Esophagus squamous epithelium (tissue), 4 donors: ENCODE results near the gene DPP6.

DNA sequence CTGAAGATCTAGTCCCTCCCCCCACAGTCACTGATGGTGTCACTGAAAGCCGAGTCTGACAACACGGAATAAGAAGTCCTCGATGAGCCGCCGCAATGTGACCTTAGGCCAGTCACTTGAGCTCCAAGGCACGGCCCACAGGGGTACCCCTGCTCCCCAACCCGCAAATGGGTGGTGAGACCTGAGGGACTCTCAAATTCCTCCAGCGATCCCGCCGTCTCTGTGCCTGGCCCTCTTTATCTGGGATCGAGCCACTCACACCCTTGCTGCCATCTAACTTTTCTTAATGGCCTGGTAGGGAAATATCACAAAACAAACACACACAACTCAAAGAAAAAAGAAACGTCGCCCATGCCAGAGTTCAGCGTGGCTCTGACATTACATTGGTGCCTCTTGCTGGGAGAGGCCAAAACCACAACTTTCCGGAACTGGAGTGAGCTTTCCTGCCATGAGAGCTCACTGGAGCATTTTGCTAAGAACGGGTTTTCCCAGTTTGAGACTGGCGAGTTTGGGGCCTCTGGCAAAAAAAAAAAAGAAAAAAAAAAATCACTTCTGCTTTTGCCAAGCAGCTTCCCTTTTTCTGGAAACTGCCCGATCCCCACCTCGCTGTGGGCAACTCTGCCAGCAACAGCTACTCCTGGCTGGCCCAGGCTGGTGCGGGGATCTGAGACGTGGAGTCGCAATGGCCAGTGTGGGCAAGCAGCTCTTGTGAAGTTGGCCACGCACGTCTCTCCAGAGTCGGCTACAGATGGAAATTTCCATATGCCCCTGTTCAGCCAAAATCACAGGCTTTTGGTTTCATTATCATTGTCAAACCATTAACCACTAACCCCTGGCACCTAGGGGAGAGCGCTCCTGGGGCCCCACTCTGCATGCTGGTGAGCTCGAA, 25.9 kb downstream of the PRKAG2 start:
- PRO-cap = no peak
- RAMPAGE, long total RNA, 4 experiments = no peak in any of the 4 experiments

GRCh38 chr7:151857161-151857789, 19.6 kb downstream of the PRKAG2 start:
- PRO-cap = no peak
- RAMPAGE, long total RNA, 4 experiments = no peak in any of the 4 experiments

DNA sequence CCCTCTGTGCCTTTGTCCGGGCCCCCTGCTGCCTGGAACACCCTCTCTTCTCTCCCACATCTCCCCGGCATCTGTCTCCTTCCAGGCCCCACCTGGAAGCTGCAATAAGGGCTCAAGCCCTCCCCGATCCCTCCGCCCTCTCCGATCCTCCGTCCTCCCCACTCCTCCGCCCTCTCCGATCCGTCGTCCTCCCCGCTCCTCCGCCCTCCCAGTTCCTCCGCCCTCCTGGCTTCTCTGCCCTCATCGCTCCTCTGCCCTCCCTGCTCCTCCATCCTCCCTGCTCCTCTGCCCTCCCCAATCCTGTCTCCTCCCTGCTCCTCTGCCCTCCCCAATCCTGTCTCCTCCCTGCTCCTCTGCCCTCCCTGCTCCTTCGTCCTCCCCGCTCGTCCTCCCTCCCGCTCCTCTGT, 17.5 kb upstream of the PRKAG2 start:
- PRO-cap = no peak
- RAMPAGE, long total RNA, 4 experiments = no peak in any of the 4 experiments

GRCh38 chr7:151896962-151897950, 20.3 kb upstream of the PRKAG2 start:
- PRO-cap = bidirectional peak, plus-strand start at chr7:151897280, minus-strand start at chr7:151897286; unidirectional peak, minus-strand start at chr7:151897333
- RAMPAGE, long total RNA, 4 experiments = no peak in any of the 4 experiments

GRCh38 chr7:152176897-152178077, 151.8 kb downstream of the GALNT11 start:
- PRO-cap = no peak
- RAMPAGE, long total RNA, 4 experiments = no peak in any of the 4 experiments

DNA sequence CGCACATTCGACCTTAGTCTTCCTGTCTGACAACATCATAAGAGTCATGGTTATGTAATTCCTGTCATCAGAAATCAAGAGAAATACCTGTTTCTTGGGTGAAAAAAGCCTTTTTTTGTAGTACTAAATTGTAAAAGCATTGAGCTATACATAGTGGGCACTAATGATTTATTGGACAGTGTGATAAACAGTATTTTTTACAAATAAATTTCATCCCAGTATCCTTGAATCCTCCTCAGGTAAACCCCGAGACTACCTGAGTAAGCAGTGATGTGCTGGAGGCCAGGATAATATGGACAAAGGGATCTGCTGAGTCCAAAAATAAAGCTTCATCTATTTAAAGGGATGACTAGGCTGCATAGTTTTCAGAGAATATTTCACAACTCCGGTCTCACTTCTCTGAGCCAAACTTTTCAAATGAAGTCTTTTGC, 2.4 kb downstream of the ACTR3B start:
- PRO-cap = no peak
- RAMPAGE, long total RNA, 4 experiments = no peak in any of the 4 experiments

DNA sequence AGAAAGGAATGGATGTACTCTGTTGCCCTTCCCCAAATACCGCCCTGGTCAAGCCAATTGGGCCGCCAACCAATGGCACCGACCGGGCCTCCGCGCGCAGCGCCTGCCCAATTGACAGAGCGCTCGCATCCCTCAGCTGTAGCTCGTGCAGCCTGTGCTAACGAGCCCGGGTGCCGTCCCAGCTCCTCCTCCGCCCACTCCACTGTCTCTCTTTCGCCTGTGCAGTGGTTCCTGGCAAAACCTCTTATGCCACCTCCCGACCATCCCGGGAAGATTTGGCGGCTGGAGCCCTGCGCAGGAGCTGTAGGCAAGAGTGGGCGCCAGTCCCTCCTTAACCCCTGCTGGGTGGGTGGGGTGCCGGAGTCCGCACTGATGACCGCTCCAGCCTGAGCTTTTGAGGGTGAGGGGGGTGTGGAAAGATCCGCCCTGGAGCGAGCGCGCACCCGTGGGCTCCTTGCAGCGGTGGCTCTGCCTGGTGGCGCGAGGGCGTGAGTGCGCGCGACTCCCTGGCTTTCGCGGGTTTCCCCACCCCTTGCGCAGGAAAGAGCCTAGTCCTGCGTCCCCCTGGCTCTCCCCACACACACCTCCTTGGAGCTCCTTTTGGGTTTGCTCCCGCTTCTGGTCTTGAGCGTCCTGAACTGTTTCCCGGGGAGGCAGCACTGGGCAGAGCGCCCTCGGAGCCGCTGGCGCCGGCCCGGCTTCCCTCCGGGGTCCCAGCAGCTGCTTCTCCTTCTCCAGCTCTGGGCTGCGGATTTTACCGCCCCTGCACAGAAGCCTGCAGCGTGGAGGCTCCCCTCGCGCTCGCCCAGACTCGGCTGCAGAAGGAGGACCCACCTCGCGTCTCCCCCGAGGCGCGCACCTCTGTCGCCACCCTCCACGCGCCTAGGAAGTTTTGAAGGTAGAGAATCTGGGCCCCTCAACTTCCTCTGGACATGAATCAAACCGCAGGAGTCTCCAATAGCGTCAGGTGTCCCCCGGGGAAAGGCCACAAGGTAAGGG, 303.9 kb upstream of the DPP6 start:
- PRO-cap = no peak
- RAMPAGE, long total RNA, 4 experiments = no peak in any of the 4 experiments

DNA sequence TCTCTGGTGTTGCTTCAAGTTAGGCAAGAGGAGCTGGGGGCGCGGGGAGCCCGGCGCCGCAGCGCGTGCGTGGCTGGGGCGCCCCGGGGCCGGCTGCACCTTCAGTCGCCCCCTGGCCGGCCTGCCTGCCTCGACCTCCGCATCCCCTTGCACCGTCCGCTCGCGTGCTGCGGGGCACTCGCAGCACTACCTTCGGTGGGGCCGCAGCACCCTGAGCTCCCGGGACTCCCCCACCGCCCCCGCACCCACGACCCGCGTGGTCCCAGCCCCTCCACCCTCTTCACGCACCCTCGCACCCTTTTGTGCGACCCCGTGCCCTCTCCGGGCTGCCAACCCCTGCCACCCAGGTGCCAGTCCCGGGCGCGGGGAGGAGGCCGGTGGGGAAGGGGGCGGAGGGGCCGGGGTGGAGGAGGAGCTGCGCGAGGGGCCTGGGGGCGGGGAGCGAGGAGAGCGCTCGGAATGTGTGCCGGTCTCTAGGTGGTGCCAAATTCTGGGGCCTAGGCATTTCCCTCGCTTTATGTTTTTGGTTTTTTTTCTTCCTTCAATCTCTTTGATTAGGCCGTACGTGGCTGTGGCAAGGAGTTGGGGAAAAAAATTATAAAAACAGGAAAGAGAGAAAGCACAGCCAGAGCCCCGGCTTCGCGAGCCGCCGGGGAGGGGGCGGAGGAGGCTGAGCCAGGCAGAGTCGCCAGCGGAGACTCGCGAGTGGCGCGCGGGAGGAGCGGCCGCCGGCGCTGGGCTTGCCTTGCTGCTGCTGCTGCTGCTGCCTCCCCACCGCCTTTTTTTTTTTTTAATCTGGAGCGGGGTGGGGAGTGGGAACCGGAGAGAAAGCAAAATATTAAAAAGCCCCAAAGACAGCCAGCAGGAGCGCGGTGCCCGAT, at the start of gene DPP6:
TSS of gene DPP6 (plus strand) at position 457 of the 881 bp plus-strand sequence.
- PRO-cap = no peak
- RAMPAGE, long total RNA, 4 experiments = no peak in any of the 4 experiments

DNA sequence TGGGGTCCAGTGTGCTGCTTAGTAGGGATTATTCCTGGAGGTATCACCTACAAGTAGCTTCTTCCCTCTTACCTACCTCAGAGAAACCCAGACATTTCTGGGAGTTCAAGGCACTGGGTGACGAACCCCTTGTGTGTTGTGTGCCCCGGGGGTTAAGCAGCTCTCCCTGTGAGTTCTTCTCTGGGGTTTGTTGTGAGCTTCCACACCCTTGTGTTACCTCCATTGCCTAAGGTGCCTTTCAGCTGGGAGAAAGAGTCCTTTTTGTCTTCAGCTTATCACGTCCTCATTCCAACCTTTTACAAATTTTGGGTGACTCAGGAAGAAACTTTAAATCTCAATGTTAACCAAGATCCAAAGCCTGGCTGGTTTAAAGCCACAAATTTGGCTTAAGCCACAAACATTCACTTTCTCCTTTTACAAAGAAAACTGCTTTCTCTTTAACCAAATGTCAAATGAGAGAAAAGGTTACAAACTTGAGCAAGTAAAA, 75.0 kb downstream of the PAXIP1 start:
- PRO-cap = bidirectional peak, plus-strand start outside the sequence, minus-strand start at position 454 of the sequence
- RAMPAGE, long total RNA, 4 experiments = no peak in any of the 4 experiments

DNA sequence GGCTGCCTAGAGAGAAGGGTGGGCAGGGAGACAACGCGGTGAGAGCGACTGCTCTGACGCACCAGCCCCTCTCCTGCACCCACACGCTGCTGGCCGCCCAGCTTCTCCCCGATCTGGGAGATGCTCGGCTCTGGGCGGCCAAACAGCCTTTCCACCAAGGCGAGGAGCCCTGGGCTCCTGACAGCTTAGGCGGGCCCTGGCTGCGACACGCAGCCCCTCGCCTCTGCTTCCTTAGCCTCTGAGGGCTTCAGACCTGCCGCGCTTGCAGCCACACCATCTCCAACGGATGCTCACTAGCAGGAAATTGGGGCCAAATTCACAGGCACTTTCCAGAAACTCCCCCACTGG, 298 bp downstream of the HTR5A start:
- PRO-cap = no peak
- RAMPAGE, long total RNA, 4 experiments = no peak in any of the 4 experiments

DNA sequence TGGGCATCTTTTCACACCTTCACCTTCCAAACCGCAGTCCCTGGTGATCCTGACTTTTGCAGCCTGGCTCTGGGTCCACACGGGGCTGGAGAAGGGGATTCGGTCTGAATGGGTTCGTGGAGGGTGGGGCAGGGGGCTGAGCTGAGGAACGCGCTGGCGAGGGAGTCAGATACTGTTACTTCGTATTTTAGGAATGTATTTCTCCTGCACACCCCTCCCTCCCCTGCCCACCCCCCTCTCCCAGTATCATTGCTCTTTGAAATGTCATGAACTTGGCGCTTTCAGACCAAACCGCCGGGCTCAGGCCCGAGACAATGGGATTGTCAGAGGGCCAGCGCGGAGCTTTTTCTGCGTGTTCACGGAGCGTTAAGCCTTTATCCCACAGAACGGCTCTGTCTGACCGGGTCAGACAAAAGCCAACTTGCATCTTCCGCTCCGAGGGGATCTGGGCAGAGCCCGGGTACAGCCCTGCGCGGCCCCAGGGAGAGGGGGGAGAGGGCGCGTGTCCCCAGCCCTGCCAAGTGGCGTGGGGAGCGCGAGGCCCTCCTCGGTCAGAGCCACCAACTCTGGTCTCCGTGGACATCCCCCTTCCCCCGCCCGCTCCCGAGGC, 76.7 kb upstream of the EN2 start:
- PRO-cap = no peak
- RAMPAGE, long total RNA, 4 experiments = no peak in any of the 4 experiments

DNA sequence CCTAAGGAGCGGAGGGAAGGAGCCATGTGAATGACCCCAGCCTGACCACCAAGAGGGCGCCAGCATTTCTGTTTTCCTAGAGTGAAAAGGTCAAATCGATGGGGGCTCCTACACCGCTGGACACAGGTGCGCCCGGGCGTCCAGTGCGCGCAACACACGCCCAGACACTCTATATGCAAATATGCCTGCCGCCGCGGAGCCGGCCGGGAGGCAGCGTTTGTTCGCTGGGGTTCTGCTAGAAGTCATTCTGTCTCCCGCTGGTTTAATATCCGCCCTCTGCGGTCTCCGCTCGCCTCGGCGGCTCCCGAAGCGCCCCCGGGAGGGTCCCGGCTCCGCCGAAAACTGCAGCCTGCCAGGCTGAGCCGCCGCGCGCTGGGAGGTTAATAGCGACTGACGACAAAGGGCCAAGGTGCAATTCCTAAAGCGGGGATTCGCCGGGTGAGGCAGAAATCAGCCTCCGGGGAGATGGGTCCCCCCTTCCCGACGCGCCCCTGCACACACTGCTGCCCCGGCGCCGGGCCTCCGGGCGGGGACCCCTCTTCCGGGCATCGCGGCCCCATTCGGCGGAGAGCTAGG, 8.9 kb downstream of the EN2 start:
- PRO-cap = no peak
- RAMPAGE, long total RNA, 4 experiments = no peak in any of the 4 experiments

DNA sequence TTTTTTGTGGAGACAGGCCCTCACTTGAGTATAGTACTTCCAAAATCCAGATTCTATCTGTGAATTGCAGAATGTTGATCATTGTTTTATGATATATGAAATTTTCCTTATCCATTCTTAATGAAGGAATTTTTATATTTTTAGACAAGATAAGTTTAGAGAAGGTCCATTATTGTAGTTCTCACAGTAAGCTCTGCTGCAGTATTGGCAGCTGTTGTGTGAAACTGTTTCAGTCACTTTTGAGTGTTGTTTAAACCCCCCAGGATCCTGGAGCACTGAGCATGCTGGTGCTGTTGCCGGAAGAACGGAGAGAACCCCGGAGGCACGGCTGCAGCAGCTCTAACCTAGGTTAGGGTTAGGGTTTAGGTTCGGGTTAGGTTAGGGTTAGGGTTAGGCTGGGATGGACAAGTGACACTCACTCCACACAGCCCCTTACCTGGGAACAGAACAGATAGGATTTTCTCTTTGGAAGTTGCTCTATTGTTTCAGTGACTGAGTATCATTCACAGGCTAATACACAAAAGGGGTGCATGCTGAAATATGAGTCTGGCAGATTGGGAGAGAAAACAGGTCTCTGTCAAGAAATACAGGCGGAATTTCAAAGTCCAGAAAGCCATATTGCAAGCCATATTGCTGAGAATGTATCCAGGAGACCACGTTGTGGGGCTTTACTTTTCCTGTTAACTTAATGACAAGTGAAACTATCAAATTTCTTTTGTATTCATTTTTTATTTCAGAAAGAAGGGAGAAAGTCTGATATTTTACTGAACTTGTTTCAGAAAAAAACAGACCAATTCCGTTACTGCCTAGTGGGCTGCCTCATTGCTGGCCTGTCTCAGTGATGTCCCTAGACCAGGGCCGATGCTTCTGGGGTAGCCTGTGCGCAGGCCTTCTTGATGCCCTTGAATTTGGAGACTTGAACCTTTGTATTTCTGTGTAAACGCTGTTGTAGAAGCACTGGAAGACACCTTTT, 40.1 kb downstream of the SHH start:
- PRO-cap = no peak
- RAMPAGE, long total RNA, 4 experiments = no peak in any of the 4 experiments

GRCh38 chr7:155796374-155797434, 15.6 kb downstream of the SHH start:
- PRO-cap = no peak
- RAMPAGE, long total RNA, 4 experiments = no peak in any of the 4 experiments

DNA sequence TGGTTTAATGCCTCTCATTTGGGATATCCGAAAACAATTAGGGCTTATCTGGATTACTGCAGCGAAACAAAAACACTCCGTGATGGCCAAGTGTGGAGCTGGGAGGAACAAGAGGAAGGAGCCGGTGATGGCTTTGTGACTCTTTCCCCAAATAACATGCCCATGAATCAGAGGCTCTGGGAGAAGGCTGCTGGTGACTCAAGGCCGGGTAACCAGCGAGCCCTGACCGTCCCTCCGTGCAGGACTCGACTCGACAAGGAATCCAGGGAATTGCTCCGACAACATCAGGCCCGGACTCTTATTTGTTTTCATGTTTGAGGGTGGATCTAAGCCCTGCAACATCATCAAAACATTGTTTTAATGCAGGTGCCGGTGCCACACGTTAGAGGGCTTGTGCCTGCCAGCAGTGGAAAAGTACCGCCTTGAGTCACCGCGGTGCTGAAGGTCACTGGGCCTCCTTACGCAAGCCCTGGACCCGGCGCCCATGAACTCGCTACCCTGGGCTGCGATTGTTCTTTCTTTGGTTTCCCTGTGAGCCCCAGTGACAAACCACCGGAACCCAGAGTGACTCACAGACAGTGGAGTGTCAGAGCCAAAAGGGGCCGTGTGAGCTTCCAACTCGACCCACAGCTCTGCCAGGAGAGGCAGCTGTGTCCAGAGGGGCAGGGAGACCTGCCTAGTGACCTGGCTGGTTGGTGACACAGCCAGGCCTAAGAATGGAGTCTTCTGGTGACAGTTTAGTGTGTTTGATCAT, 139.3 kb upstream of the SHH start:
- PRO-cap = no peak
- RAMPAGE, long total RNA, 4 experiments = no peak in any of the 4 experiments

GRCh38 chr7:156667938-156668823, 27.6 kb downstream of the RNF32 start:
- PRO-cap = no peak
- RAMPAGE, long total RNA, 4 experiments = no peak in any of the 4 experiments

- PRO-cap = no peak
- RAMPAGE, long total RNA, 4 experiments = no peak in any of the 4 experiments
These were observed 63.1 kb downstream of the LMBR1 start for GRCh38 chr7:156829532-156830540.

DNA sequence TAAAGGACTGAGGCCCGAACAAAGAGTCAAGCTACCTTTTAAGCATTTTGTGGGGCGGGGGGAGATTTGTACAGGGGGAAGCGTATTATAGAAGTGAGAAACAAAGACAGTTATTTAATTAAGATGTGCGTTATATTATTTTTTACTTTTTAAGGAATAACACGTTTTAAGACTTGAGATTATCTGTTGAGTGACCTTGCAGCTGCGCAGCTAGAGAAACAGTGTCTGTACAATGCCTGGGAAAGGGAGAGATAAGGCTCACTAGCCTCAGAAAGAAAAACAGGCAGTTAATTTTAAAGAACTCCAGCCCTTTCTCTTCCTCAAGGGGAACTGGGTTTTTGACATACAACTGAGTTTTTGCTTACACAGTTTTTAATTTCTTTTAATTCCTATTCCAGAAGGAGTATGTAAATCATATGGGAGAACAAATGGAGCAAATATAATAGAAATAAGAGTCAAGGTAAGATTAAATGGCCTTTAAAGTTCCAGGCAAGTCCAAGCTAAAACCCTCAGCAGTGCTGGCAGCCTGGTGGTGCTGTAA, 50.6 kb downstream of the LMBR1 start:
- PRO-cap = no peak
- RAMPAGE, long total RNA, 4 experiments = no peak in any of the 4 experiments

DNA sequence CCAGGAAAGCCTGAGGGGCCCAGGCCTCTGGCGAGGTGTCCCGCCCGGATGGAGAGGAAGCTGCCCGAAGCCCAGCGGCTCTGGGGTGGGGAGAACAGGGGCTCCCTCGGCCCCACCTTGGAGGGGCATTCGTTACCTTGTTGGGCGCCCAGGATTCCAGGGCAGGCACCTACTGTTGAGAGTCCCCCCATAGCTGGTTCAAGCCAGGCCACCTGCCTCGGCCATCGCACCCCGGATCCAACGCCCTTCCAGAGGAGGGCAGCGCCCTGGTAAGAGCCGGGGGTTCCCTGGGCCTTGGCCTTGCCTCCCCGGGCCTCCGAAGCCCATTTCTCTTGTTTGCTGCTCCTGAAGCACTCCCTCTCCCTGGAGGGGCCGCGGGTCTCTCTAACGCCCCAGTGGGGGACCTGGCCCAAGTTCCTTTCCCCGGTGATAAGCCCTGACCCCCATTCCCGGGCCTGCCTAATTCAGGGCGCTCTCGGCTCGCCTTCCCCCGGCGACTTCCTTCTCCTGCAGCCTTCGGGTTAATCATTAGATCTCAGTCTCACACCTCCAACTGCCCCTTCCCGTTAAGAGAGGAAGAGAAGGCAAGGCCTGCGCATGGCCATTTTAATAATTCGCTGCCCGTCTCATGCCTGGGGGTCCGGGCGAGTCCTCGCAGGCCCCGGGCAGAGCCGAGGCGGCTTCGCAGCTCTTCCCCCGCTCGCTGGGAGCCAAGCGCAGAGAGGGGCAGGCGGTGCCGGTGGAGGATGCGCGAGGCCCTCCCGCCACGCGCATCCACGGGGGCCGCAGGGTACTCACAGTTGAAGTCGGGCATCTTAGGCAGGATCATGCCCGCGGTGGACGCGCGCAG, 1.4 kb downstream of the MNX1 start:
- PRO-cap = no peak
- RAMPAGE, long total RNA, 4 experiments = no peak in any of the 4 experiments

DNA sequence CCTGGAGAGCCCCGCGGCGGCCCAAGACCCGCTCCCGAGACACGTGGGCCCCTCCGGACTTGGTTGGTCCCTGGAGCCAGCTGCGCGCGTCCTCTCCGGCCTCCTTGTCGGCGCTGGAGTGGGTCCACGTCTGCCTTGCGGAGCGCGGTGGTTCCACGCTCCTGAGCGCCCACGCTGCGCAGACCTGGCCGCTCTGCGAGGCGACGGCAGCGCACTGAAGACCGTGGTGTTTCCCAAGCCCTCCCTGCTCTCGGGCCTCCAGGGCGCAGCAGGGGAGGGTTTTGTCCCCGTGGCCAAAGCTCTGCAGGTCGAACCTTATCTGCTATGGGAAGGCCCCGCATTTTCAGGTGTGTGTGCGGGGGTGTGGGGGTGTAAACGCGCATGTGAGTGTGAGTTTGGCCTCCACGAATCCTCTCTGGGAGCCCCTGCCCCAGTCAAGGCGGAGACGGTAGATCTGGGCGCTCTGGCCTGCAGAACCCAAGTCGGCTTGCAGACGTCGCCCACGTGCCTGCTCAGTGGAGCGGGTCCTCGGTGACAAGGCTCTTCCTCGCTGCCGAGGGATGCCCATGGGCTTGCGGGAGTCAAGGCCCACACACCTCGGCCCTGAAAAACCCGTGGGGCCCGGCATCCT, 613 bp upstream of the MNX1 start:
- PRO-cap = no peak
- RAMPAGE, long total RNA, 4 experiments = no peak in any of the 4 experiments